Bronchial lymph node (tissue), 1 donor: ENCODE results near the gene KMT2C.

GRCh38 chr7:151876662-151876995, 286 bp downstream of the PRKAG2 start:
- PRO-cap: bidirectional peak, plus-strand start at chr7:151876756, minus-strand start at chr7:151876738

GRCh38 chr7:152144960-152145924, 119.8 kb downstream of the GALNT11 start:
- PRO-cap: bidirectional peak, plus-strand start at chr7:152145183, minus-strand start at chr7:152145057

DNA sequence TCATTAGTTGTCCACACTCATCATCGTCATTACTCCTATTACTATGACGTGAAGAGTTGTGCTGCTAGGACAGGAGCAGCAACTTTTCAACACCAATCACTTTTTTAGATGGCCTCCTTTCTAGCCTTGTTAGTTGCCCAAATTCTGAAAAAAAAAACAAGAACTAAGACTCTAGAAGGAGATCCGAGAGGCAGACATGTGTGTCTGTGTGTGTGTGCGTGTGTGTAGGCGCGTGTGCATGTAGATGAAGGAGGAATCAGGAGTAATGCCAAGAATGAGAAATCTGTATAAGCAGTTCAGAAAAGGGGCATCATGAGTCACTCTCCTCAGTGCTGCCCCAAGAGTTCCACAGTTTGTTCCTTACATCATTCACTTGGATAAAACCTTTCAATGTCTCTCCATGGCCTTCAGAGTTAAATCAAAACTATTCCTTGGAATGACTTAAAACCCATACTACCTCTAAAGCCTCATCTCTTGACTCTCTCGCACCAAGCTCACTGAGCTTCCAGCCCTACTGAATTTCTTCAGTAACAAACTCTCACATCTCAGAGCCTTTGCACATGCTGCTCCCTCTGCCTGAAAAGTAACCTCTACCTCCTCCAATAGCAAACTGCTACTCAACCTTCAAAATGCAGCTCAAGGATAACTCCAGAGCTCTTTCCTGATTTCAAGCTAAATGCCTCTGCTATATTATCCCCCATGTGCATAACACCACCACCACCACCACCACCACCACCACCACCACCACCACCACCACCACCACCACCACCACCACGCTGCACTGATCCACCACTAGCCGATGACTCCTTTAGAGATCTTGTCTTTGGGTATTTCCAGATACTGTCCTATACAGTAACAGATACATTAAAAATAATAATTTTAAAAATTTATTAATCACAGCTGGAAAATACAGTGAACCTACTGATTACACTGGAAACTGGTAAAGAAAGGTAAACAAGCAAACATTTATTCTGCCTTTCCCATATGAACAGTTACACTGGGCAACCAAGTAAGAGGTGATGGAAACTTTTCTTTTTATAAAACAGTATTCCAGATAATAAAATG, 51.6 kb downstream of the KMT2C start:
- PRO-cap: no peak

DNA sequence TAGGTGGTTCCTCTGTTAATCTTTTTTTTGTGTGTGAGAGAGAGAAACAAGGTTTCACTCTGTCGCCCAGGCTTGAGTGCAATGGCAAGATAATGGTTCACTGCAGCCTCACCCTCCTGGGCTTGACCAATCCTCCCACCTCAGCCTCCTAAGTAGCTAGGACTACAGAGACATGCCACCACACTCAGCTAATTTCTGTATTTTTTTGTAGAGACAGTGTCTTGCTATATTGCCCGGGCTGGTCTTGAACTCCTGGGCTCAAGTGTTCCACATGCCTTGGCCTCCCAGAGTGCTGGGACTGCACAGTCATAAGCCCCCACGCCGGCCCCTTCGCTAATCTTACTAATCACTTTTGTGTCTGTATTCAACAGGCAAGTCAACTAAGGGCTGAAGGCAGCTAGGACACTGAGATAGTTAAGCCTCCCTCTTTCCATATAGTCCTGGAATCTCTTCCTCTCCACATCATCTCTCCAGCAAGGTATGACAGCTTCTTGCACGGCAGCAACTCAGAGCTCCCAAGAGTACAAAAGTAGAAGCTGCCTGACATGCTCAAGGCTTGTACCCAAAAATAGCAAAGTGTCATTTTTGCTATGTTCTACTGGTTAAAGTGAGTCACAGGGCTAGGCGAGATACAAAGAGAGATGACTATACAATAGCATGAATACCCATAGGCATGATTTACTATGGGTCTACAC, 11.3 kb downstream of the KMT2C start:
- PRO-cap: no peak

GRCh38 chr7:152434149-152434822, 1.5 kb downstream of the KMT2C start:
- PRO-cap: no peak

- PRO-cap: bidirectional peak, plus-strand start at chr7:152436089, minus-strand start at chr7:152435988
Measured at GRCh38 chr7:152435319-152436239, at the start of gene KMT2C. TSS of gene KMT2C (minus strand) at chr7:152436003.

DNA sequence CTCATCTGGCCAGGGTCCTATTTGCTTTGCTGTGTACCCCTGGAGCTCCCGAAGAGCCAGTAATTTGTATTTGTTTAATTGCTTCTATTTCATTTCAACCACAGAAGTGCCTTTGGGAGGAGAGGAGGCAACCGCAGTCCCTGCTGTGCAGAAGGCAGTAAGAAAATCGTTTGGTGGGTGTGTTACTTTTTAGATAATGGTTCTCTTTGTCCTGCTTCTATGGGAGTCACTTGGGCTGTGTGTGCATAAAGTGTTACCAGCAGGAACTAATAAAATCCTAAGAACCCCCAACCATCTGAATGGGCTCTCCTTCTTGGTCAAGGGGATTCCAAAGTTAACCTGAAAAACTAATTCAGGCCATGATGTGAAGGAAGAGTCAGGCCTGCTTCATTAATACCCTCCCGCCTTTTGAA, 173.5 kb downstream of the ACTR3B start:
- PRO-cap: no peak

- PRO-cap: no peak
Measured at GRCh38 chr7:154184121-154184737, 132.0 kb downstream of the DPP6 start.

- PRO-cap: no peak
Measured at GRCh38 chr7:154442927-154443182, 390.7 kb downstream of the DPP6 start.

GRCh38 chr7:154702814-154703088, 300.2 kb downstream of the PAXIP1 start:
- PRO-cap: unidirectional peak, plus-strand start at chr7:154702976

GRCh38 chr7:155071129-155071794, 1.1 kb downstream of the HTR5A start:
- PRO-cap: no peak

GRCh38 chr7:155219820-155220280, 77.8 kb upstream of the INSIG1 start:
- PRO-cap: no peak

GRCh38 chr7:155273574-155273950, 24.1 kb upstream of the INSIG1 start:
- PRO-cap: no peak

GRCh38 chr7:155276057-155277098, 21.3 kb upstream of the INSIG1 start:
- PRO-cap: no peak

DNA sequence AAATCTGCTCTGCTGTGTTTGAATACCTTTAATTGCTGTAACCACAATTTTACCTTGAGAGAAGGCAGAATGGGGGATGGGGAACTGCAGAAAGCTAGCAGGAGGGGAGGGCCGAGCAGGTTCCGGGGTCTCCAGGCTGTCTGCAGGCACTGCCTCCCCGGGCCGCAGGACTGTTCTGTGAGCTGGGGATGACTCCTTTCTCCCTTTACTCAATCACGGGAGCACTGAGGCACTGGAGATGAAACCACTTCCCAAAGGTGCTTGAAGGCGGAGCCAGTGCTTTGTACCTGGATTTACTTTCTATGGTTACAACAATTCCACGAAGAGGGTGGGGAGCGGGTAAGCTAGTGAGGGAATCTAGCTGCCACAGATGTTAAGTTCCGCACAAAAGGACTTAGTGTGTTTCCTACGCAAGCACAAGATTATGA, 20.6 kb upstream of the INSIG1 start:
- PRO-cap: no peak

DNA sequence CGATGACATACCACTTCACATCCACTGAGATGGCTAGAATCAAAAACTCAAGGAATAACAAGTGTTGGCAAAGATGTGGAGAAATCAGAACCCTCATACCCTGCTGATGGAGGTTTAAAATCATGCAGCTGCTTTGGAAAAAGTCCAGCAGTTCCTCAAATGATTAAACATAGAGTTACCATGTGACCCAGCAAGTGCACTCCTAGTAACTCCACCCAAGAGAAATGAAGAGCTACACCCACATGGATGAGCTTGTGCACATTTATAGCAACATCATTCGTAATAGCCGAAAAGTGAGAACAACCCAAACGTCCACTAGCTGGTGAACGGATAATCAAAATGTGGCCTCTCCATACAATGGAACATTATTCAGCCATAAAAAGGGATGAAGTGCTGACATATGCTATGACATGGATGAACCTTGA, 3.6 kb upstream of the INSIG1 start:
- PRO-cap: unidirectional peak, plus-strand start at position 283 of the sequence

DNA sequence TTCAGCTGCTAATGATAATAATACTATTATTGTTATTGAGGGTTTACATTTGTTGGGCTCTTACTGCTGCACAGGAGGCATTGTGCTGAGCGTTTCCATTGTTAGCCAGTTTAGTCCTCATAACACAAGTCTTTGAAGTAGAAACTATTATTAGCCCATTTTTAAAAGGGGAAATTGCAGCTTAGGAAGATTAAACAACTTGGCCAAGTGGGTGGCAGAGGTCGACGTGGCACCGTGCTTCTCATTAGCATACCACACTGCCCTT, 8.8 kb downstream of the INSIG1 start:
- PRO-cap: no peak

DNA sequence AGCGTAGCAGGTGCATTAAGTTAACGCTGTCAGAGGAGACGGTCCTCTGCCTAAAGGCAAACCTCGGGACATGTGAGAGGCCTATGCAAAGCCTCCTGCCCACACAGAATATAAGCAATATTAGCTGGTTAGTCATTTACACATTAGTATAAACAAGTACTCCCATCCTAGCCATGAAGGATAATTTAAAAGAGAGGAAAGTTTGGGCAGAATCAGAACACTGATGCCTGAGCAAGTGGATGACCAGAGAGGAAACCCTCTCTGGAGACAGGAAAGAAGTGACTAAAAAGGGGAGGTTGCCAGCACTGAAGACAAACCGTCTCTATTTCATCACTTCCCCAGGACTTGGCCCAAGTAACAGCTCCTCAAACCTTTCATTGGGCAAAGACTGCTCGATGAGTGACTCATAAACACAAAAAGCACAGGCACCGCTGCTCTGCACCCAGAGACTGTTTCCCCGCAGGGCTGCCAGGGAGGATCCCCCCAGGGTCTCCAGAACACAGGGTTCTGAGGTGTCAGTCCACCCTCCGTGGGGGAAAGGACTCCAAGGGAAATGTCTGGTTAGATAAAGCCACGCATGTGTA, 59.7 kb downstream of the INSIG1 start:
- PRO-cap: no peak

DNA sequence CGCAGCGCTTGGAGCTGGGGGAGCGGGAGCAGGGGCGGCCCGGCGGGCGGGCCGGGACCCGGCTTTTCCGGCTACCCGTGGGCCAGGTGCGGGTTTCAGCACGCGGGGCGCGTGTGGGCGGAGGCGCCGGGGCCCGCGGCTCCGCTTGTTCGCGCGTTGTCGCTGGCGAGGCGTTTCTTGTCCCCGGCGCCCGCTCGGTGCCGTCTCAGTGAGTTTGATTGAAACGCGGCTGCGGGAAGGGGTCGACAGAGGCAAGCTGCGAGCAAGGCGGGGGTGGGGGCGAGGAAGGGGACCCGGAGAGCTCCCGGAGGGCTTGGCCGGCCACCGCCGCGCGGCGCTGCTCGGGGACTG, 76.6 kb downstream of the INSIG1 start:
- PRO-cap: no peak

DNA sequence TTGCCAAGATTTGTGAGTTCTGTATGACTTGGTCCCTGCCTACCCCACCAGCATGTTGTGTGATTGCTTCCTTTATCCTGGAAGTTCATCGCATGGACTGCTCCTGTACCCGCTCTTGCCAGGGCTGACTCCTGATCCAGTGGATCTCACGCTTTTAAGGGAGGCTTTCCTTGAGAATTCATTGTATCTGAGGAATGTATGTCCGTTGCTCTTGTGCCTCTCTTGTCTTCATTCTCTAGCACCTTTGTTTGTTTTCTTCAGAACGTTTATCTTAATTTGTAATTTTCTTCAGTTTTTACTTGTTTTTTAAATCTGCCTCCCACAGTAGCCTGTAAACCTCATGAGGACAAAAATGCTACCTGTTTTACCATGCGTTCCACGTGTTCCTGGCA, 2.0 kb downstream of the RBM33 start:
- PRO-cap: no peak